Left colon (tissue), 1 donor: ENCODE measurements around a stretch of chr5.

- PRO-cap: no peak
These were observed 36.7 kb downstream of the MARCHF6 start for GRCh38 chr5:10390198-10390615.

- PRO-cap: no peak
These were observed 37.9 kb downstream of the MARCHF6 start for GRCh38 chr5:10391289-10391911.

DNA sequence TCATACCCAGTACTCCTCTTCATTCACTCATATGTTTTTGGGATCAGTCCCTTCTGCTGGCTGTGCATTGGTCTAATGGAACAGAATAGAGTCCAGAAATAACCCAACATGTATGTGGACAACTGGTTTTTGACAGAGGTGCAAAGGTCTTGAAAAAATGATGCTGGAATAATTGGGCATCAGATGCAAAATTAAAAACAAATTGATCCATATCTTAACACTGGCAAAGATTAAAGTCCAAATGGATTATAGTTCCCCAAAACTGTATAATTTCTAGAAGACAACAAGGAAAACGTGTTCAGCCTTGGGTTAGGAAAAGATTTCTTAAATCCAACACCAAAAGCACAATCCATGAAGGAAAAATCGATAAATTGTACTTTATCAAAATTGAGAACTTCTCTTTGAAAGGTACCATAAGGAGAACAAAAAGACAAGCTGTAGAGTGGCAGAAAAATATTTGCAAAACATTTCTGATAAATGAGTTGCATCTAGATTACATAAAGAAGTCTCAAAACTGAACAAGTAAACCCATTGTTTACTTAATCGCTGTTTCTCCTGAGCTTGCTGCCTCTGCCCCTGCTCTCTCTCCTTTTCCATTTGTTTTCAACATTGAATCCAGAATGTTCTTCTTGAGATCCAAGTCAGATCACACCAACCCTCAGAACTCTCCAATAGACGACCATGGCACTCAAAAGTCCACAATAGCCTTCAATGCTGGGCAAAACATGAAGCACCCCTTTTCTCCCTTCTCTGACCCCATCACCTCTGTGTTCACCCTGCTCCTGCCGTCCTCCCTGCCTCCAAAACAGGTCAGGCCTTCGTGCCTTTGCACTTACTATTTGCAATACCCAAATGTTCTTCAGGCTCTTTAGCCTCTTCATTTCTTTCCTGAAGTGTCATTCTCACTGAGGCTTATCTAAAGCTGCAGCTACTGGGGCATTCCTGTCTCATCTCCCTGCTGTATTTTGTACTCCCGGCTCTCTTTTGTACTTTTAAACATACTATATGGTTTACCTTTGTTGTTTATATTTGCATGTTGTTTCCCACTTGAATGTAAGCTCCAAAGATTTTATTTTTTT is 2.3 kb upstream of the ROPN1L start:
- PRO-cap: no peak

DNA sequence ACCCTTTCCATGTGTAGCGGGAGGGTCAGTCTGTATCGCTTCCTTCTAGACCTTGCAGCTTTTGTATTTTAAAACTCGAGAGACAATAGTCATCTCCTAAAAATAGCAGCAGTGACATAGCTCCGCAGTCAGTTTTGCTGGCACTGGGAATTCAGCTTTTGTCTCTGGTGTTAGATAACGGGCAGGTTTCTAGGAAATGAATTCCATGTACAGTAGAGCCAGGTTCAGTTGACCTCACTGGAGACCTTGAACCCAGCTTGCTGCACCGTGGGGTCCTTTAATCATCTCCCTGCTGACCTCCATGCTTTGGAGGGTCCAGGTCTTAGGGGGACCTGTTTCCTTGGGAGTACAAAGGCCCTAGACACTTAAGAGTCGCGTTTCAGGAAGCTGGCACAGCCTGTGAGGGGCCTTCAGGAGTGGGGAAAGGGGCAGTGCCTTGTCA is 13.8 kb downstream of the ANKRD33B start:
- PRO-cap: no peak

- PRO-cap: no peak
These were observed 81.2 kb downstream of the DAP start for GRCh38 chr5:10679559-10680416.

DNA sequence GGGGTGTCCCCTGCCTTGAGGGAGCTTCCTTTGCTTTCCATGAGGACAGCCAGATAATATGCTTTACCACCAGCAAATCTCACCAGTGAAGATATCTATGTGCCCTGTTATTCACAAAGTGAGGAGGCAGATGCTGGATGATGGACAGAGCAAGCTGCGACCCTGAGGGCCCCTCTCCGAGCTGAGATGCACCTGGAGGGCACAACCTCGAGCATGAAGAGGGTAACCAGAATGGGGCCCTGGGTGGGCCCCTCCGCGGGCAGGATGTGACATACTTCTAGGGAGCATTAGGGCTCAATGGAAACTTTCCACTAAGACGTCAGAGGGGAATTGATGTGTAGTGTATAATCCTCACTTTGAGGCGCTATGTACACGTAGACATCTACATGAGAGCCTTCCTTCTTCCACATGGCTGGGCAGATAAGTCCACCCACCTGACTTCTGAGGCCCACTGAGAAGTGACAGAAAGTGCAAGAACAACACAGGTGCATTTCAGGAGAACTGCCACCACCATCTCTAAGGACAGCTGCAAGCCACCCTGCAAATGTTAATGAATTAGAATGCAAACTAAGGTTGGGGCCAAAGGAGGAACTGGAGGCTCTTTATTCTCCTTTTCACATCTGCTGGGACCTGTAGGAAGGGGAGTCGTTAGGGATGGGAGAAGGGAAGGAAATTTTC is 61.1 kb downstream of the DAP start:
- PRO-cap: no peak

DNA sequence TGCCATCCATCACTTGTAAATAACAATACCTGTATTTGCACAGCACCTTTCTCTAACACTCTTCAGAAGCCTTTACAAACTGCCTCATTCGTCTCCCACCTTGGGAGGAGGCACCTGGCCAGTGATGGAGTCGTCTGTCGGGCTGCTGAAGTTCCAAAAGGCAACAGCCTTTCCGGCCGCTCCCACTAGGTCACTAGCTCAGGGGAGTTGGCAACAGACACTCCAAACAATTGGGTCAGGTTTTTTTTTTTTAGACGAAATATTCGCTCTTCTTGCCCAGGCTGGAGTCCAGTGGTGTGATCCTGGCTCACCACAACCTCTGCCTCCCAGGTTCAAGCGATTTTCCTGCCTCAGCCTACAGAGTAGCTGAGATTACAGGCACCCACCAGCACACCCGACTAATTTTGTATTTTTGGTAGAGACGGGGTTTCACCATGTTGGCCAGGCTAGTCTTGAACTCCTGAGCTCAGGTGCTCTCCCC is 4.0 kb downstream of the DAP start:
- PRO-cap: no peak

DNA sequence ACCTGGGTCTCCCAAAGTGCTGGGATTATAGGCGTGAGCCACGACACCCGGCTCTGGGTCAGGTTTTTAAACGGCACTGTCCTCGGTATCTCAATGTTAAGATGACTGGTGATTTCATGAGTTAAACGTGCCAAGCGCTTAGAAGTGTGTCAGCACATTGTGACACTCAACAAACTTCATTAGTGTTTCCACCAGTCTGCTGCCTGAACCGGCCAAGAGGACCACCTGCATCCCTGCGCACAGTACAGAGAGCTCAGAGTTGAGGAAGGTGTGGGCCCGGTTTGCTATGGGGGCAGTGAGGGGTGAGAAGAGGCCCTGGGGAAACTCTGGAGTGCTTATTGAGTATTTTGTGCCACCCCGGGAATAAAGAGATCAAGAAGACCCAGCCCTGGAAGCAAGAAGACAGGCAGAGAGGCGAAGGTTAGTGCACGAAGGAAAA is 3.5 kb downstream of the DAP start:
- PRO-cap: no peak

- PRO-cap: no peak
These were observed 315.5 kb downstream of the CTNND2 start for GRCh38 chr5:11588608-11589365.

DNA sequence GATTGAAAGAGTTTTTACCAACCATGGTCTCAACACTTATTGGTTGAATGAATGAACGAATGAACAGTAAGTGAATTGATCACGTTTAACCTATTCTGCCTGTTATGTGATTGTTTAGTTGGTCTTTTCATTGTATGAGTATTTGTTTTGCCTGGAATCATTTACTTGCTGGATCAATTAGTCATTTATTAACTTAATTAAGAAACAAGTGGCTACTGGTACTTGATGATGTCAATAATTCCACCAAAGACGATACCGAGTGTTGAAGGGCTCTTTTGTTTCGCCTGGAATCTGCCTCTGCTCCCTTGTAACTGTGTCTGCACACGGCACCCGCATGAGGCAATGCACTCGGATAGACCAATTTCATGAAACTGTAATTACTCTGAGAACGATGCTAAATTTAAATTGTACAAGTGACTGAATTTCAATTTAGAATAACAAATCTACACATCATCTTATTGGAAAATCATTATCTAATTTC is 143.4 kb downstream of the CTNND2 start:
- PRO-cap: no peak

DNA sequence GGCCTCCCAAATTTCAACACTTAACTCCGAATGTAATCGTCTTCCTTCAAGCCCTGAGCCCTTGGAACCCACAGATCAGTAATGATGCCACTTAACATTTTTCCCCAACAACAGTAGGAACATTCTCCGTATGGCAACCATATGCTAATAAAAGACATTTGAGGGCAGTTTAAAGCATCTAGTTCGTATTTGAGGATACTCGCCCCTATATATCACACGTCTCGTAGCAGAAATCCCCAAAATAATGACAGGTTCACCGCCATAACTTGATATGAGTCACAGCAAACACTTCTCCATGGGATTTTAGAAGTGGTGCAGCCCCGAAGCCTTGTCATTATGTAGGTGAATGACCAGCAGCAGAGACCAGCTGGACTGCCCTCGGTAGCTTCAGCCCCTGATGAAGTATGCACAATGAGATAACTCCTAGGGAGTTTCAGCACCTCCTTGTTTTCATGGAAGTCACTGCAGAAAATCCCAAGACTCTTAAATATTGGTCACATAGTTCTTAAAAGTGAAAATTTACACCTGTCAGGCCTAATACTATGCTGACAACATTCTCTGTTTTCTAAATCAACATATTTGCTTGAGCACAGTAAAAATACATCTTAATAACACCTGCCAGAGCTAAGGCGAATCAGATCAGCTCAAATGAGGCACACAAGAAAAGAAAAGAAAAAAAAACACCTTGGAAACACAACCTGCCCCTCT is 2.0 kb downstream of the CTNND2 start:
- PRO-cap: no peak

DNA sequence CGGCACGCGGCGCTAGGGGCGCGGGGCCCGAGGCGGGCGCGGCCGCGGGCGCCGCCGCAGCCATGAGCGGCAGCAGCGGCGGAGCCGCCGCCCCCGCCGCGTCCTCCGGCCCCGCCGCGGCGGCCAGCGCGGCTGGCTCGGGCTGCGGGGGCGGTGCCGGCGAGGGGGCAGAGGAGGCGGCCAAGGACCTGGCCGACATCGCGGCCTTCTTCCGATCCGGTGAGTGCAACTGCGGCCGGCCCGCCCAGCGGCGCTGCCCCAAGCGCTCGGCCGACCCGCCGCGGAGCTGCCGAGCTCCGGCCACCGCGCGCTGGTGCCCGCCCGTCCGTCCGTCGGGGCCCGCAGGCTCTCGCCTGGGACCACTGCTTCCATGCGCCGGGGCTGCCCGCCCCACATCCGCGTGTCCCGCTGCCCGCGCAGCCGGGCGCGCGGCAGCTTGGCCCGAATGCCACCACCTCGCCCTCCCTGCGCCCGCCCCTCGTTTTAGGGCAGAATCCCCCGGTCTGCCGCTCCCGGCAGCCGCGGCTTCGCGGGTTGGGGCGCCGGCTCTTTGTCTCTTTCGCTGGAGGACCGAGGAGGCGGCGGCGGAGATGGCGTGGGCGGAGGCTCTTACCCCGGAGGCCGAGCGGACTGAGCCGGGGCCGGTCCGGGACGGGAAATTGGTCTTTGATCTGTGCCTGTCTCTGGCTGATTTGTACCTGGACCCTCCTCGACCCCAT is 681 bp downstream of the TRIO start:
- PRO-cap: bidirectional peak, plus-strand start at position 222 of the sequence, minus-strand start at position 107 of the sequence

GRCh38 chr5:14213406-14214673 is 70.7 kb downstream of the TRIO start:
- PRO-cap: bidirectional peak, plus-strand start at chr5:14214059, minus-strand start at chr5:14213925

- PRO-cap: no peak
These were observed 125.0 kb downstream of the TRIO start for GRCh38 chr5:14268052-14268670.

DNA sequence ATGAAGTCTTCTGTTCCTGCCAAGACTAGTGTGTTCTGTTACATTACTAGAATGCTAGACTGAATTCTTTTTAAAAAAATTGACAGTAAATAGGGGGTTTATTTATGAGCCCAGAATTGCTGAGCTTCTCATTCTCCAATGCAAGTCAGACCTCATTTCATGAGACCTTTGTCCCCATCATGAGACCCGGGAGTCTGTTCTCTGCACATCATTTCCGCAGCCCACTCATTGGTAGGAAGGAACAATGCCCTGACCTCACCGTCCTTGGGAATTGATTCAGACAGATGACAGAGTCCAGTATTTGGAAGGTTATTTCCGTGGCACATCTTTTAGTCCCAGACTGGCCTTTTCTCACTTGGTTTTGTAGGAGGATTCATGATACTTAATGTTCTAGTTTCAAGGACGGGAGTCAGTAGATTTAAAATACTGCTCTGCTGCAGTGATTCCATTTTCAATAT is 173.7 kb upstream of the OTULINL start:
- PRO-cap: no peak

GRCh38 chr5:14419562-14420302 is 161.9 kb upstream of the OTULINL start:
- PRO-cap: no peak

DNA sequence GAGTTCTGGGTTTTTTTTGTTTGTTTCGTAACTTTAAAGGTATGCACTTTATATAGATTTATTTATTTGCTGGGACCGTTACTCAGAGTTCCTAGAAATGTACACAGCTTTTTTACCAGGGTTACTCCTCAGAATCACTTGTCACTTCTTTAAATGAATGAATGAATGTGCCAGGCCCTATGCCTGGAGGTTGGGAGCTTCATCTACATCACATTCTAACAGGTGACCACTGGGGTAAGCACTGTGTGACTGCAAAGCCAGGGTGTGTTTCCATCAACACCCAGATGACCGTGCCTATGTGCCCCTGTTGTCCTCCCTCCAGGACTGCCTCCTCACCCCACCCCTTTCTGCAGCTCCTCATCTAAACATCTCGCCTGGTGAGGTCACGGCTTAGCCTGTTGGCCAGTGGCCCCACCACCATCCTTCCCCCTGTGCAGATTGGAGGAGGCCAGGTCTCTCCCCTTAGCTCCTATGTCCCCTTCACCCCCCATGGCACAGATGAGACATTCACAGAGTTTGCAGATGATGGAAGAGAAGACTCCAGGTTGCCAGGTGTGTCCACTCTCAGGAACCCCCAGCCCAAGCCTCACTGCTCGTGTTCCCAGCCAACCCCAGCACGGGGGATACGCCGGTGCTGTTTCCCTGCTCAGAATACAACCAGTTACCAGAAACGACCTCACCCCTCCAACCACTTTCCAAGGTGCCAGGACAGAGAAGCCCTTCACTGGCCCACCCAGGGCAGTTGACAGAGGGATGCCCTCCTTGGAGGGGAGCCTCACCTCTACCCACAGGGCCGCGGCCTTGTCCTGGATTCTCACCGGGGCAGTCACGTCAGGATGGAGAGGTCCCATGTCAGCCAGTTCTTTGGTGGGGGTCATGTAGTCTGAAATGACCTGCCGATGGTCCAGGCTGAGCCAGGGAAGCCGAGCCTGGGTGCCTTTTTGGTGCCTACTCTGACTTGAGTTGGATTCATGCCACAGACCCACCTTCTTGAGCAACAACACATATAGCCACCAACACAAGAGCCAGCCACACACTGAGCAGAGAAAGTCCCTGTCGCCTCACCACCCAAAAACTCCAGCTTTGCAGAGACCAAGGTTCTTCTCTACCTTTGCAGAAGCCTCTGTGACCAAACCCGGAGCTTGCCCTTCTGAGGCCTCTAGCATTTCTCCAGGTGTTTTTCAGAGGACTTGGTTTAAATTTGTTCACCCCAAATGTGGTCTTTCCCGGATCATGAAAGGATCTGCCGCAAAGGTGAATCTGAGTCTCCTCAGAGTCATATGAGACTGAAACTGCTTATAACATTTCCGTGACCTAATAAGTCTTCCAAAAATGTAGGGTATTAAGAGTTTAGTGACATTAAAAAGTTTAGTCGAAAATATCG is 154.2 kb upstream of the OTULINL start:
- PRO-cap: no peak

GRCh38 chr5:14702544-14702831 is 38.0 kb downstream of the OTULIN start:
- PRO-cap: no peak

- PRO-cap: no peak
These were observed 57.6 kb downstream of the OTULIN start for GRCh38 chr5:14722000-14722589.

- PRO-cap: no peak
These were observed 257.9 kb downstream of the FBXL7 start for GRCh38 chr5:15757516-15758602.